Melanocyte of skin (primary cell): ENCODE results near the genes HINFP, ABCG4 and POU2F3.

DNA sequence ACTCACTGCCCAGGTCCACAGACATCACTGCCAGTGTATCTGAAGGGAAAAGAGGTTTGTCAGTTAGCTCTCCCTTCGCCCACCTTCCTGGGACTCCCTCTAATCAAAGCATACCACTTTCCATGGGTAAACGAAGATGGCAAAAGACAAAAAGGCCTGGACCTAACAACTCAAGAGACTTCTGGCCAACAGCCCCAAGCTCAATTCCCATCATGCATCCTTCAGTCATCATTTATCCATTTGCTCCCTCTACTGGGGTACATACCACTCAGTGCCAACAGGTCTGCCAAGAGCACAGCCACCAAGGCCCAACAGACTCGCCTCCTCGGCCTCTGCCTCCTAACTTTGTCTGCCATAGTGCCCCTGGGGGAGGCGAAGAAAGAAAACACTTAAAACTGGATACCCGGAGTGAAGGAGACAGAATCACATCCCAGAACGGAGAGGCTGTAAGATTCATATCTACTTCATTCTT, 1.2 kb downstream of the HYOU1 start:
- CAGE, long polyA plus RNA, 2 experiments = no peak in any of the 2 experiments

DNA sequence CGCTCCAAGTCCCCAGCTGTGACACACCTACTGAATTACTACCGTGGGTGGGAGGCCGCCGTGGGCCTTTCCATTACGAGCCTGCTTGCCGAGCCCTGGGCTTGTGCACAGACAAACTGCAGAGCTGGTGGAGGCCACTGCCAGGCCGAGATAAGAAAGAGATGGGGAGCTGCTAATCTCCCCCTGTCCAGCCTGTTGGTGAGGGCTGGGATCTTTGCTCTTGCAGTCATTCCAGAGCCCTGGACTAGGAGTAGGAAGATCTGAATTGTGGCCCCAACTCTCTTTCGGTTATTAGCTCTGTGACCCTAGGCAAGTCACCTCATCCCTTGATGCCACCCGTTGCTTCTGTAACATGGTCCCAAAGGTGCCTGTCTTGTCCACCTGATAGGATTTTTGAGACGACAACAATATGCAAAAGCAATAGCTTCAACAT, 920 bp downstream of the HMBS start:
- CAGE, long polyA plus RNA, 2 experiments = no peak in any of the 2 experiments

GRCh38 chr11:119093879-119094624, 1.2 kb downstream of the H2AX start:
- CAGE, long polyA plus RNA, 2 experiments = no peak in any of the 2 experiments

DNA sequence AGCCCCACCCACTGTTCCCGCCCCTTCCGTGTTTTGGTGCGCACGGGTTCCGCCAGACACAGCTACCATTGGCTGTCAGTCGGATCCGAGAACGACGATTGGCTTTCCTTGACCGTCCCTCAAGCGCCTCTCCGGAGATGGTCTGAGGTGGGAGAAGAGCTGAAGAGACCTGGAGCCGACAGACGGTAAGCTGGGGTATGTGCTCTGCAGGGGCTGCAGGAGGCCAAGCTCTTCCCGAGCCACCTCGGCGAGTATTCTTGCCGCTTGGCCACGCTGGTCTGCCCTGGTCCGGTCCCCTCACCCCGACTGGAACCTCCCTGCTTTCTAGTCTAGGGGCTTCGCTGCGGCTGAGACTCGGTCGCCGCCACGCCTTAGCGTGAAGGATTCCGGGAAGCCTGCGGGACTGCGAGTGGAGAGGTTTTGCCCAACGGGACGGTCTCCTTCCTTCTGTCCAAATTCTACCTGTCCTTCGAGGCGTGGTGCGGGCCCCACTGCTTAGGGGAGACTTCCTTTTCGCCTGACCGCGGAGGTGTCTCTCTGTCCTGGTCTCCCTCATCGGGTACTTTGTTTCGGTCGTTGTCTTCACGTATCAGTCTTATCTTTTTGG, at the start of gene HINFP:
TSS of gene HINFP (plus strand) at position 126 of the 607 bp plus-strand sequence.
- CAGE, long polyA plus RNA, 2 experiments = start-site peak on the plus strand in 2 of 2 experiments, centred at positions 143 to 156 of the sequence, 85 to 345 reads per replicate

GRCh38 chr11:119148752-119149407, at the start of gene ABCG4:
TSS of gene ABCG4 (plus strand) at chr11:119149052.
- CAGE, long polyA plus RNA, 2 experiments = no peak in any of the 2 experiments

GRCh38 chr11:119298498-119299074, 18.3 kb downstream of the MCAM start:
- CAGE, long polyA plus RNA, 2 experiments = no peak in any of the 2 experiments

DNA sequence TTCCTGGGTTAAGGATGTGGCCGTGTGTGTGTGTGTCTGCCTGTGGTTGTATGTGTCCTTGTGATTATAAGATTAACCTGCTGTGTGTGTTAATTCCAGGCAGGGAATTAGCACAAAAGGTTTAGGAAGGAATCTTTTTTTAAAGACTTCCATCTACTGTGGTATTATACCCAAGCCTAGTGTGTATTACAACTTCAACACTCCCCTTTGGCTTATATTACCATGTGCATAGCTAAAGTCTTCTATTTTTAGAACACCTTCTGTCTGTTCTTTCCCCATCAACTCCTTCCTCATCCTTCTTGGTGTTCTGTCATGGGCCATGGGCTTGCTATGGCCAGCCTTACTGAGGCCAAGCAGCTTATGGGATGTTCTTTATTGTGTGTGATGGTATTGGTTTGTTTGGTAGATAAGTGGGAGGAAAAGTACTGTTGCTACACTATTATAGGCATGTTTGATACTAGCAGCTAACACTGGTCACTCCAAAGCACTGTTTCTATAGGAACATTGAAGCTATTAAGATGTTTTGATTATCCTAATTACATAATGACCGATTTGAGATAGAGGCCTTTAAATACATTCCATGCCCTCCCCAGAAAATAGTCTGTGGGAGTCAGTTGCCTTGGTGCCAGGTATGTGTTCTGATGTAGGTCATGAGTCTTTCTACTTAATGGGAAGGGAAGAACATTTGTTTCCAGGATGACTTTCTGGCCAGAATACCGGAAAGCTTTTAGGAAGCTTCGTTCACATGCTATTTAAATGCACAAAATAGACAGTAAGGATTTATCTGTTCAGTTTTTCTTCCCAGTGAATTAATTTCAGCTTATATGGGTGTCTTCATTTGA, 16.6 kb downstream of the MCAM start:
- CAGE, long polyA plus RNA, 2 experiments = no peak in any of the 2 experiments

DNA sequence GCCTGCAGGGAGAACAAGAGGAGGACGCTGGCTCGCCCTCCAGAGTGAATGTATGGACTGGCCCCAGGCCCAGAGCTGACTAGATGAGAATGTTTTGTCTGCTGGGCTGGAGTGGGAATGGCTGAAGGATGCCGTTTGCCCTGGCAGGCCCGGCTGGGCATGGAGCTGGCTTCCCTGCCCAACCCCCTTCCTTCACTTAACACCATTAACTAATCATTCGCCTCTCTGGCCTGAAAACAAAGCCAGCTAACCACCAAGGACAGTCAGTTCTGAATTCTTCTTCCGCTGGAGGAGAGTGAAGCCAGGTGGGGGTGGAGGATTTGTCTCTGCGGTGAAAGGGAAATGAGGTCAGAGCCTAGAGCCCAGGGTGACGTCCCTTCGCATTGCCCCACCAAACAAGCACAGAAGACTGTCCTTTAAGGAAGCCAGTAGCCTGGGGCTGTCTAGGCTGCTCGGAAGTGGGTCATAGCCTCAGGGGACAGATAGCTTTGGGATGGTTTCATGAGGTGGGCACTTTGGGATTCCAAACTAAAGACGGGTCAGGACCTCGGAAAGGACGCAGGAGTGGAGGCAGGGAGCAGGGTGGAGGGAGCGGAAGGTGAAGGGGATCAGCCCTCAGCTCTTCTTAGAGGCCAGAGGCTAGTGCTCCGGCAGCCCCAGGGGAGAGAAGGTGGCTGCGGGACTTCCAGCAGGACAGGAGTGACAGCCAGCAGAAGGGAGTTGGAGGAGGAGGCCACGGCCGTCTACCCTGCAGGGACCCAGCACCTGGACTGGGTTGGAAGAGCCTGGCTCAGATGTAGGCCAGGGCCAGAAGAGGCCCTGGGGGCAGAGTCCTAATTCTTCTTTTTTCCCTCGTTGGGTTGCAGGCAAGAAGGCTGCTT, 1.9 kb upstream of the MCAM start:
- CAGE, long polyA plus RNA, 2 experiments = no peak in any of the 2 experiments

DNA sequence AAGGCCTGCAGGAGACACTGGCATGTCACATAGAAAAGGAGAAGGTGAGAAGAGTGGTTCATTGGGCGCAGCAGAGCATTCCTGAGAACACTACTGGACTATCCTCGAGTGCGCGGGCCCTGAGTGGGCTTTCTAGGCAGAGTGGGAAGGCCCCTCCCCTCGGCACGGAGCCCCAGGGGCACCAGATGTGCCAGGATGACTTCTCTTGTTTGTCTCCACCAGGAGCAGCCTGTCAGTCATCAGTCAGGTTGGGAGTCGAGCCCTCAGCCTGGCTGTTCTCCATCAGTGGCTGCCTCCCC, 9.2 kb downstream of the USP2 start:
- CAGE, long polyA plus RNA, 2 experiments = no peak in any of the 2 experiments

DNA sequence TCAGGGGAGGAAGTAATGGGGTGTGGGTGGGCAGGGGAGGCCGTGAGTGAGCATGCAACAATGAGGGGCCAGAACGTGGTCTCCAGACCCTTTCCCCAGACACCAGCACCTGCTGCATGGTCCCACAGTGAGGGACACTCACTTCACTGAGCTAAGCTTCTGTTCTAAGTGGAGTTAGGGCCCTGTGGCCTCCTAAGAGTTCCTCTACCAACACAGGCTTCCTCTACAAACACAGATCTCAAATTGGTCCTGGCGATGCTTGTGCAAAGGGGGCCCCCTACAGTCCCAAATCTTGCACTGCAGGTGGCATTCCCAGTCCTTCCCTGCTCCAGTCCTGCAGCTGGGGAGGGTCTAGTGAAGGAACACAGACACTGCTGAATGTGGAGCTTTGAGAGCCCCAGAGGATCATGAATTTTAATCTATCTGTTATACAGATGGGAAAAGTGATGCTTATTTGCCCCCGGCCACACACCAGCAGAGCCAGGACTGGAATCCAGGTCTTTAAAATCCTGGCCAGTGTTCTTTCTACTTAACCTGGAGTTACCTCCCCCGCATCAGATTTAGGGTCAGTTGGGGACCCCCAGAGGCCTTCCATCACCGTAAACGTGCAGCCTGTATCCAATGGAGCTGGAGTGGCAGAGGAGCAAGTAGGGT, 7.3 kb downstream of the USP2 start:
- CAGE, long polyA plus RNA, 2 experiments = no peak in any of the 2 experiments

- CAGE, long polyA plus RNA, 2 experiments = no peak in any of the 2 experiments
Measured at GRCh38 chr11:119376991-119377540, 4.4 kb downstream of the USP2 start.

- CAGE, long polyA plus RNA, 2 experiments = no peak in any of the 2 experiments
Measured at GRCh38 chr11:119421231-119422331, 1.4 kb downstream of the THY1 start.

DNA sequence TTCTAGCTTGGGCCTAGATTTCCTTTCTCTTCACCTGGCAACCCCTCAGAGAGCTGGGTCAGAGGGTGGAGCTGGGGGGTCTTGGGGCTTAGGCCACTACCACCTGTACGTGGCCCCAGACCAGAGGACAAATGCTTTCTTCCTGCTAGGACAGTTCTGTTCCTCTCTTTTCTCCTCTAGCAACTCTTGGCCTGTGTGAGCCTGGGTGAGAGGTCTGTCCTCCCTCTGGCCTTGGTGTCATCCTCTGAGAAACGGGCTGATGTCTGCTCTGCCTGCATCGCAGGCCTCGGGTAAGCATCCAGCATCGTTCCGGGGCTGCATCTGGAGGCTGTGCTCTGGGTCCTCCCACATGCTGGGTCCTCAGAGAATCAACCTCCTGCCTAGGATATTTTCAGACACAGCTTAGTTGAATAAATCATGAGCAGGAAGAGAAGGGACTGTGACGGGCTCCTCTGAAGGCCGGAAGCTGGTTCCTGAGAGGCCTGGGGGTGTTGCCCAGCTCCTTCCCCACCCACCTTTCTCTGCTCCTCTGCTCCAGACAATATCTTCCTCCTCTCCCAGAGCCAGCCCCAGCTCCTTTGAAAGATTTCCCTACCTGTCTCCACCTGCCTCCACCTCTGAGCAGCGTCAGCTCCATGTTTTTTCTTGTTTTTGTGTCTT, 24.5 kb upstream of the THY1 start:
- CAGE, long polyA plus RNA, 2 experiments = no peak in any of the 2 experiments

- CAGE, long polyA plus RNA, 2 experiments = no peak in any of the 2 experiments
Measured at GRCh38 chr11:119729685-119729858, 572 bp upstream of the NECTIN1 start.

DNA sequence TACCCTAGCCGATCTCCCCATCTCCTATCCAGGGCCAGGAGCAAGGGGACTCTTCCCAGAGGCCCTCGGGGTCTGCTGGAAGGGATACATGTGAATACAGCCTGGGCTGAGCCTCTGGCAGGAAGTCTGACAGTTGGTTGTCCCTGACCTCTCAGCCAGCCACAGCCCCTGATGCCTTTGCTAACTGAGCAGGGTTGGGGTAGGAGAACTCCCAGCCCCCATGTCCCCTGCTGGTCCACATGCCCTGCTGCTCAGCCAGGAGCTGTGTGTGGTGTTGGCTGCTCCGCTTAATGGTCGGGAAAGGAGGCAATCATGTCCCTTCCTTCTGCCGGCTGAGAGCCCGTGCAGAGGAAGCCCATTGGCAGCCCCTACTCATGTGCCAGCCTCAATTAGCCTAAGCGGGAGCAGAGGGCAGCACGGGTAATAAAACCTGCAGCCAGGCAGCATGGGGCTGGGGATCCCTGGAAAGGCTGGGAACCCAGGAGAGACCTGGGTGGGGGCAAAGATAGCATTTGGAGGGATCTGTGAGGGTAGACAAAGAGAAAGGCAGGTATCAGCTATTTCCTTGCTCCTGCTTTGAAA, 103.1 kb upstream of the NECTIN1 start:
- CAGE, long polyA plus RNA, 2 experiments = no peak in any of the 2 experiments

- CAGE, long polyA plus RNA, 2 experiments = no peak in any of the 2 experiments
Measured at GRCh38 chr11:120125704-120126033, 12.2 kb downstream of the TRIM29 start.

DNA sequence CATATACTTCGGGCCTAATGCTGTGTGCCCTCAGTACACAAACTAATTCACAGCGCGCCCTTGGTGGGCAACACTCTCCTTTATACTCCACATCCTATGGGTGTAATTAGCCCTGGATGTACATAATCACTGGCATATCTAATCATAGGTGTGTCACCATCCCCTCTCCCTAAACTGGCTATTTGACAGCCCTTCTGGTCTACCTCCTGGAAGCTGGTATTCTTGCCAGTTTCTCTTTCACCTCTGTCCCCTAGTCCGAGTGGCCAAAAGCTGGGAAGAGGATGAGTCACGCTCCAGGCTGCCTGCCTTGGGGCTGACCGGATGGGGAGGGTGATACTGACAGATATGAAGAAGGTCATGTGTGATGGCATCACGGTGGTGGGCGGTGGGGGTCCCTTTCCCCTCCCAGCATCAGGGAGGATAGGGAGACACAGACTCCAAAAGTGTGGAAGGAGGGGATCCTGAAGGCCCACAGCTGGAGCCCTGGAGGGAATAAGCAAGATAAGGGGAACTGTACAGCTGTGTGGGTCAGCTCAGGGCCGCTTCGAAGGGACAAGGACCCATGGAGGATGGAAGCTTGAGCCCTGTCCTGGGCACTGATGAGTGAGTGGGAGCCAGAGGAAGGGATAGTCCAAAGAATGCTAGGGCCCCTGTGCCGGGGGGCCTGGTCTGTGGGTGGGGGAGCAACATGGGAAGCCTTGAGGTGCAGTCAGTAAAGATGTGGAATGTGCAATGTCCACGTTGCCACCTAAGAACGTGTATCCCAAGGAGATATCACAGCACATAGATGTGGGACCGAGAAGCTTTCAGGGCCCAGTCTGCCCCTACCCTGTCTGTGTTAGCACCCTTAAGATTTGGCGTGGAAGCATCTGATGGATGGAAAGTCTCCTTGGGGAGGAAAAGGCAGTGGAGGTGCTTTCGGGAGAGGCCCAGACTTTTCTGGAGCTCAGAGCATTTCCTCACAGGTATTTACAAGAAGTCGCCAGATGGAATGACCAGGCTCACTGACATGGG, 5.0 kb downstream of the OAF start:
- CAGE, long polyA plus RNA, 2 experiments = no peak in any of the 2 experiments

- CAGE, long polyA plus RNA, 2 experiments = no peak in any of the 2 experiments
Measured at GRCh38 chr11:120221542-120222240, 10.9 kb downstream of the OAF start.

- CAGE, long polyA plus RNA, 2 experiments = no peak in any of the 2 experiments
Measured at GRCh38 chr11:120233641-120233993, 6.3 kb upstream of the POU2F3 start.

DNA sequence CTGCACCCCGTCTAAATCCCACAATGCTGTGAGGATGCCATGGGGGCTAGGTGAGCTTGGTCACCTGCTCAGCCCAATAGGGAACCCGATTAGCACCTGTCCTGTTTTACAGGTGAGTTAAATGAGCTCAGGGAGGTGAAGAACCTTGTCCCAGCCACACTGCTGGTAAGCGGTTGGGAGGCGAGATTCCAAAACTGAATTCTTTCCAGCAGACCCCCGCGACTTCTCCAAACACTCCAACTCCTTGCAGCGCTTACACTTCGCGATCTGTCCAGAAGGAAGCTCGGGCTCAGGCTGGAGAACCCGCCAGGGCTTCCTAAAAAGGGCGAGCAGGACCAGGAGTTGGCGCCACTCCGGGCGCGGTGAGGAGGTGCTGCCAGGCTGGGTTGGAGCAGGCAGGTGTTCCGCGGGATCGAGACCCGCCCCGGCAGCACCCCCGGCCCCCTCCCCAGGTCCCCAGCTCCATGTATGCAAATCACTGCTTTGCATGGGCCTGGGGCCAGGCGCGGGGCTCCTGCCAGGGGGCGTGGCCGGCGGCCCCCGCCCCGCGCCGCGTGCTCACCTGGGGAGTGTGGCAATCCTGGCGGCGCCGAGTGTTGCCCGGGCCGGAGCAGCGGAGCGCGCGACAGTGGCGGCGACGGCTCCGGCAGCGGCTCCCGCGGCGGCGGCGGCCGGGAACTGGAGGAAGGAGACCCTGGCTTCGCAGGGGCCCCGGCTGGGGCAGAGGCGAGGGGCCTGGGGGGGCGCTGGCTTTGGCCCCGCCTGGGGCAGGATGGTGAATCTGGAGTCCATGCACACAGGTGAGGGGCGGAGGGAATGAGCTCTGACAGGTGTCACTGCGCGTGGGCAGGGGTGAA, at the start of gene POU2F3:
TSS of gene POU2F3 (plus strand) at position 569 of the 857 bp plus-strand sequence.
- CAGE, long polyA plus RNA, 2 experiments = no peak in any of the 2 experiments